B cell (primary cell): Measurements from ENCODE around the genes TMEM86A, ANO5, FANCF and GAS2.

- PRO-cap: no peak
- CAGE, long polyA plus RNA: no peak
These were observed 9.7 kb upstream of the SPTY2D1 start for GRCh38 chr11:18643755-18644245.

DNA sequence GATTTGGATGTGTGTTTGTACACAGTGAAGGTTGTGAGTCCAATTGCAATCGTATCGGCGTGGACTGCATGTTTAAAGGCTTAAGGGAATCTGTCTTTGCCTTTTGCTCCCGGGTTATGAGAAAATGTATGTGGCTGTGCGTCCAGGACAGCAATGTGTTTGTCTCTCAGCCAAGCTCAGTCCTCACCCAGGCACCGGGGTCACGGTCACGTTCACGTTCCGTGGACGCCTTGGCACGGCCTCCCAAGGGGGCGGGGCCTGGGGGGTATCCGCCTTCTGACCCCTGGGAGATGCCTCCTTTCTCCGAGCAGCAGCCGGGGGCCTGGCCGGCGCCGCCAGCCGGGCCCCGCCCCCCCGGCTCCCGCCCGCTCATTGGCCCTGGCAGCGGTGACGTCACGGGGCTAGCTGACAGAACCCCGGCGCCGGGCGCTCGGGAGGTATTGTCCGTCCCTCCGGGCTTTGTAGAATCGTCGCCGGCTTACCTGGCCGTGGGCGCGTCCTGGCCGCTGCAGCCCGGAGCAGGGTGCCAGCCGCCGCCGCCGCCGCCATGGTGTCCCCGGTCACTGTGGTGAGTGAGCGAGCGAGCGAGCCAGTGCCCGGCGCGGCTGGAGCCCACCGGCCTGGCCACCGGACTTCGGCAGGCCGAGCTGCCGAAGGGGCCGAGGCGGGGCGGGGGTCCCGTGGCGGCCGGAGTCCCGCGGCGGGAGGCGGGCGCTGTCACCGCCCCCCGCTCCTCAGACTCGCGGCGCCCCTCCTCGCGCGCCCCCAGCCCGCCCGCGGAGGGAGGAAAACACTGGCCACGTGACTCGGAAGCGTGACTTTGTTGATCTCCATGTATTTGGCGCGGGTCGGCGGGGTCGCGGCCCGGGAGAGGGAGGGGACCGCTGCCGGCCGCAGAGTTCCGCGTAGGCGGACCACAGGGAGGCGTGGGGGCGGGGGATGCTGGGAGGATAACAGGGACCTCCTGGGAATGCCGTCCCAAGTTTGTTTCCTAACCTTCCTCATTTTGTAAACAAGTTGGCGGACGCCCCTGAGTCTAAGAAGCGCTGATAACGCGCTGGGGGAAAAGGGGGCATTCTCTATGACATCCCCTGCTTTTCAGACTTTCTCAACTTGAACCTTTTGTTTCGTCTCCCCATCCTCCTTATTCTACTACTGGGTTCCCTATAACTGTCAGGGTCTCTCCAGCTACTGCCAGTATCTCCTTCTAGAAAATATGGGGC, at the start of gene TMEM86A:
Gene TMEM86A, plus strand, starts transcription at position 440 of the 1,223 bp plus-strand sequence.
- PRO-cap: bidirectional peak, plus-strand start at position 440 of the sequence, minus-strand start at position 157 of the sequence
- CAGE, long polyA plus RNA: no peak

- PRO-cap: no peak
- CAGE, long polyA plus RNA: no peak
These were observed 5.7 kb downstream of the IGSF22 start for GRCh38 chr11:18720261-18720783.

DNA sequence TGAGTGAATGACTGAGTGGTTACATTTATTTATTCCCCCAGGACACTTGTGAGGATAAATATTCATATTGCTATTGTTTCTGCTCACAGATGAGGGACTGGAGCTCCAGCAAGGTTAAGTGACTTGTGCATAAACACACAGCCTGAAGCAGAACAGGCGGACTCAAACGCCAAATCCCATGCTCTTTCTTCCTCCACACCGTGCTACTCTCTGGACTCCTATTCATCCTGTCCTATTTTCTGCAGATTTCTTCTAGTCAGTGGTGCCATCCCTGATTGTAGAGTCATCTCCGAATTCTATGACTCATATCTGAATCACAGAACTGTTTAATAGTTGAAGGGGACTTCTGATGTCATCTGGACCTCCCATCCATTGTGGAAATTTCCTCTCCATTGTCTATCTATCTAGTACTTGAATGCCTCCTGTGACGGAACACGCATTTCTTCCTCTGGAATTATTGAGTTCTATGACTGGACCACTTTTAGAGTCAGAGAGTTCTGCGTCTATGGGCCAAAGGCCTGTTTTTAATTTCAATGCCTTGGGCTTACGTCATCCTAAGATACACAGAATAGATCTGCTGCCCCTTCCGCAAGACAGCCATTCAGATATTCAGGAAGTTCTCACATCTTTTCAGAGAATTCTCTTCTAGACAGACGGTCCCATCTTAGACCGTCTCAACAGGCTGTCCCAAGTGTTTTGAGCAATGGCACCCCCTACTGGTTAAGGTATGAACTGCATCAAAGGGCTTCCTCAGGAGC, 27.7 kb downstream of the PTPN5 start:
- PRO-cap: no peak
- CAGE, long polyA plus RNA: no peak

DNA sequence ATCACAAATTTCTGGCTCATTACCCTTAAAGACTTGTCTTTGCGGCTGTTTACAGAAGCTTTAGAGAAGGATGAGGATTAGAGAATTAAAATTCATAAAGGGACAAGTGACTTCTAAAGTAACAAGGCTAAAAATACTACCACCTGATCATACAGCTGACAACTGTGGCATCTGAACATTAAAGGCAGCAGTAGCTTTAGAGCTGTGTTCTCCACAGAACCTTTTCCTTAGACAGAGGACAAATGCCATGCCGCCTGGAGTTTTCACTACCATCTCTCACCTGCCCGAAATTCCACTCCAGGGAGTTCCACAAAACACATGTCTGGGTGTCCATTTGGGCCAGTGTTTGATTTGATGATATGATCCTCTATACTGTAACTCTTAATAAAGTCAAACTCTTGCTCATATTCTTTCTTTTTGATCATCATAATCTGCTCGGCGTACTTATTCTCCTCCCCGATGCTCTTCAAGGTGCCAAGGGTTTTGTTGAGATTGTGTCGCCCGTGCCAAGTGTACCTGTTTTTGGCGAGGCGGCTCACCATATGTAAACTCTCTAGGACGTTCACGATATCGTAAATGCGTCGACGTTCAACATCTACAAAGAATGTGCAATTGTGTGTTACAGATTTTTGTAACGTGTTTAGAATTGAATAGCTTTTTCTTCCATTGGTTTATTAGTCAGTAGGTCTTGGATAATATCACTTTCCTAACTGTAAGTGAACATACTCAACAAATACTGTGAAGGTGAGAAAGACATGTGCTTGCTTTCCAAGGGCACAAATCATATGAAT, 6.1 kb downstream of the E2F8 start:
- PRO-cap: no peak
- CAGE, long polyA plus RNA: no peak

- PRO-cap: no peak
- CAGE, long polyA plus RNA: no peak
These were observed 104.2 kb upstream of the E2F8 start for GRCh38 chr11:19344781-19345498.

DNA sequence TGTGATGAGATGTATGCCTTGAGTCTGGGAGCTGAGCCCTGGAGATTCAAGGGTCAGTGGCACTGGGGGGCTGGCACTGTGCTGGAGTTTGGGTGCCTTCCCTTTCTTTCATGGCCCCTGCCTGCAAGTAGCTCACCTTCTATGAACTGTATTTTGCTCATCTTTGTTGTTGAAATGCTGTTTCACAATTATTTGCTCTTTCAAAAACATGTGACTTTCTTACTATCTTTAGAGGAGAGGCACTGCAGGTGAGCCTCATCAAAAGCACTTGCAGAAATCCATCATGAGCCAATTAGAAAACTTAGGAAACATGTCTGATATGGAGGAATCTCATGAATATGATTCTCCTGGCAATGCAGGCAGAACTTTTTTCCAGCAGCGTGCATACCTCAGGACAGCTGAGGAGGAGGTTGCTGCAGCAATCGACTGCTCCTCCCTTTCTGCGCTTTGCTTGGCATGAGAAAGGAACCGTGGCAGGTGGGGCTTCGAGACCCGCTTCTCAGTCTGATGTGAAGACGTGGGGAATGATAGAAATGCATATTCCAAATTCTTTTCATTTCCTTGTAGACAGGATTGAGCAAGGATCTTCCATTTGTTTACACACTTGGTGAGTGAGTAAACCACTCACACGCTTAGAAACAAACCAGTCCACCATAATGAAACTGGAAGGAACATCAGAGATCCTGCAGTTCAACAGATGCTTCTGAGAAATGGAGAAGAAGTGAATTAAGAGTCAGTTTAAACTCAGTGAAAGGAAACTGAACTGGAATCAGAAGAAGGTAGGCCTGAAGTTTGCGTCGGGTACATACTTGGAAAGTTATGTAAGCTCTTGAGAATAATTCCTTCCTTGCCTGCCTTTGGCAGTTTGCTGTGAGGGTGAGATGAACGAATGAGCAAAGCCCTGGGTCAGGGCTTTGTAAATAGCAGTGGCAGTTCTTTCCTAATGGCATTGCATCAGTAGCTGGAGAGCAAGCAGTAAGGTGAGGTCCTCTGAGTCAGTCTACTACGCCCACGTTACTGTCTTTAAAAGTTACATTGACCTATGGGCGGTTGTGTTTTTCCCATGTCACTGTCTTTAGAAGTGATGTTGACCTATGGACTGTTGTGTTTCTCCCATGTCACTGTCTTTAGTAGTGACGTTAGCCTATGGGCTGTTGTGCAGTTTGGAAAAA, 178.7 kb upstream of the E2F8 start:
- PRO-cap: no peak
- CAGE, long polyA plus RNA: no peak

DNA sequence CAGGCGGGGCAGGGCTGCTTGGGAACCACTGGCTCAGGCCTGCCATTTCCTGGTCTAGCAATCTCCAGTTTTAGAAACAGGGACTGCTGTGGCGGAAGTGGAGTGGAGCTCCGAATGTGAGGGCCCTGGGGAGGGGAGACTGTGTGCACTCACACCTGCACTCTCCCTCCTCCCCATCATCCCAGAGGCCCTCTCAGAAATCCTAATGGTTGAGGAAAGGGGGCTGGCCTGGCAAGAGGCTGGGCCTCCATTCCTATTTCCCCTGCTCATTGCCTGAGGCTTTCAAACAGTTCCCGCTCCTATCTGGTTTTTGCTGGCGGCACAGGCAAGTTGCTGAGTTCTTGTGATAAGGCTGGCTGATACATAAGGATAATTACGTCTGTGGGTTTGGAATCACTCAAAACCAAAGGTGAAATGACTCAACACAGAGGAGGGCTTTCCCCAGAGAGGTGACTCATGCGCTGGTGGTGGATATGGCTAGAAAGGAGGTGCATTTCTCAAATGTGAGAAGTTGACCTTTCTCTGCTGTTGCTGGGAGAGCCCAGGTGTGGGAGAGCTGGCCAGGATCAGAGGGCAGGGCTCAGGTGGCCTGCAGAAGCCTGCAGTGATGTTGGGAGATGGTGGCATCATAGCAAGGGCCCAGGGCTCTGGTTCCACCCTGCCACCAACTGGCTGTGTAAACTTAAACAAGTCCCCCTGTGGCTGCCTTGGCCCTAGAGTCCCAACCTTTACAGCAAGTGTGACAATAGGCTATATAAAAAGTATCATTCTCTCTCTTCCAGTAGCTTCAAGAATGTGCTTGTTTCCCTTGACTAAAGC, 201.5 kb upstream of the E2F8 start:
- PRO-cap: no peak
- CAGE, long polyA plus RNA: no peak

DNA sequence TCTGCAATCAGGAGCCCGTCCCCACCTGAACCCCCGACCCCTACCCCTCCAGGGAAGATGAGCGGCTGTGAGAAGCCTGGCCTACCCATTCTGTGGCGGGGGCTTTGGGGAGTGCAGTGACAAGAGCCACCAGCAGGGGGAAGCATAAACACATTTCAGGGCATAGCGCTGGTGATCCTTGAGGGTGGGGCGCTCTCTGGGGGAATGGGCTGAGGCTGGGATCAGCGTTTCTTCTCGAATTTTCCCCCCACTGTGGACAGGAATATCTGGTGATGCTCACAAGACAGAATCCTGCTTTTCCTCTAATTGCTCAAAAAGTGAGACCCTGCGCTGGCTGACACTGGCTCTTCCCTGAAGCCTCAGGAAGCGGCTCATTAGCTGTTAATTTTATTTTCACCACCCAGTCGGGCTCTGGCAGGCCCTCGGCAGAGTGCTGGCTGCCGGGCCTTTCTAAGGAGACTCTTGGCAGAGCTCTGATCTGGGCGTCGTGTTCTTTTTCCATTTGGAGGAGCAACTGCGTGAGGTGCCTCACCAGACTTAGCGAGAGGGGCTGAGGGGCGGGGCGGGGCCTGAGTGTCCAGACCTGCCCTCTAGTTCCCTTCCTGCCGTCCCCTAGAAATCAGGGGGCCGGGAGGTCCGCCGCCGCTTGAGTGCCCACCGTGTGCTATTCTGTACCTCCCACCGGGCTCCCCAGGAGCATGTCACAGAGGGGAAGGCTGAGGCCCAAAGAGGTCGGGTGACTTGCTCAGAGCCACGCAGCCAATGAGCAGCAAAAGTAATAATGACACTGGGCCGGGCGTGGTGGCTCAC, 148.4 kb upstream of the NAV2 start:
- PRO-cap: no peak
- CAGE, long polyA plus RNA: no peak

- PRO-cap: no peak
- CAGE, long polyA plus RNA: no peak
These were observed 20.6 kb downstream of the NAV2 start for GRCh38 chr11:19733200-19733682.

DNA sequence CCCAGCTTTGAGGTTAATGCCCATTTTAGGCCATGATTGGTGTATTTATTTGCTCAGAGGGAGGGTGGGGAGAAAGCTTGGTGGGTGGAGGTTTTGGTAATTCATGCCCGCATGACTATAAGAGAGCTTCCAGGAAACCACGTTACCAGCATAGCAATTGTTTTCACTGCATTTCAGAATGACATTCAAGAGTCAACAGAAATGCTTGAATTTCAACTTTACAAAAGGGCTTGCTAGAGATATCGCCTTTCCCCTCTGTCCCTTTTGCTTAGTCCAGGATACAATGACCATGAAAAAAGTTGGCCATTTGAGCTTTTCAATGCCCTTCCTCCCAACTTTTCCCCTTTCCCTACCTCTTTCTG, 41.2 kb downstream of the NAV2 start:
- PRO-cap: no peak
- CAGE, long polyA plus RNA: no peak

DNA sequence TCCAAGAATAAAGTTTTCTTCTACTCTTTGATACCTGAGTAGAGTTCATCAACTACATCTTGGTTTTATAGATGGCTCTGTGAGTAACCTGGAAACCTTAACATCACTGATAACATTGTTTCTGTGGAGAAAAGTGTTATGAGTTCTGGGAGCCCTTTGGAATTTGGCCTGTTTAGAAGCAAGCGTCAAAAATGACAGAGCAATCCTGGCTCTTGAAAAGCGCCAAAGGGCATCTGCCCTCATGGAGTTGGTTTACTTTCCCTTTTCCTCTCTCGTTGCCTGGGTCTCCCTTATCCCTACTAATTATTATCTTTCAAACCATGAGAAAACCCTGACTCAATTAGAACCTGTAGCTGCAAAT, 140.1 kb downstream of the DBX1 start:
- PRO-cap: no peak
- CAGE, long polyA plus RNA: no peak

GRCh38 chr11:22076219-22076920, 116.5 kb upstream of the ANO5 start:
- PRO-cap: no peak
- CAGE, long polyA plus RNA: no peak

- PRO-cap: no peak
- CAGE, long polyA plus RNA: no peak
These were observed at the start of gene ANO5 for GRCh38 chr11:22192763-22193524. ANO5 (plus strand) TSS chr11:22193085.

GRCh38 chr11:22491883-22492399, 133.7 kb downstream of the FANCF start:
- PRO-cap: no peak
- CAGE, long polyA plus RNA: no peak

GRCh38 chr11:22528421-22529319, 97.0 kb downstream of the FANCF start:
- PRO-cap: no peak
- CAGE, long polyA plus RNA: no peak

DNA sequence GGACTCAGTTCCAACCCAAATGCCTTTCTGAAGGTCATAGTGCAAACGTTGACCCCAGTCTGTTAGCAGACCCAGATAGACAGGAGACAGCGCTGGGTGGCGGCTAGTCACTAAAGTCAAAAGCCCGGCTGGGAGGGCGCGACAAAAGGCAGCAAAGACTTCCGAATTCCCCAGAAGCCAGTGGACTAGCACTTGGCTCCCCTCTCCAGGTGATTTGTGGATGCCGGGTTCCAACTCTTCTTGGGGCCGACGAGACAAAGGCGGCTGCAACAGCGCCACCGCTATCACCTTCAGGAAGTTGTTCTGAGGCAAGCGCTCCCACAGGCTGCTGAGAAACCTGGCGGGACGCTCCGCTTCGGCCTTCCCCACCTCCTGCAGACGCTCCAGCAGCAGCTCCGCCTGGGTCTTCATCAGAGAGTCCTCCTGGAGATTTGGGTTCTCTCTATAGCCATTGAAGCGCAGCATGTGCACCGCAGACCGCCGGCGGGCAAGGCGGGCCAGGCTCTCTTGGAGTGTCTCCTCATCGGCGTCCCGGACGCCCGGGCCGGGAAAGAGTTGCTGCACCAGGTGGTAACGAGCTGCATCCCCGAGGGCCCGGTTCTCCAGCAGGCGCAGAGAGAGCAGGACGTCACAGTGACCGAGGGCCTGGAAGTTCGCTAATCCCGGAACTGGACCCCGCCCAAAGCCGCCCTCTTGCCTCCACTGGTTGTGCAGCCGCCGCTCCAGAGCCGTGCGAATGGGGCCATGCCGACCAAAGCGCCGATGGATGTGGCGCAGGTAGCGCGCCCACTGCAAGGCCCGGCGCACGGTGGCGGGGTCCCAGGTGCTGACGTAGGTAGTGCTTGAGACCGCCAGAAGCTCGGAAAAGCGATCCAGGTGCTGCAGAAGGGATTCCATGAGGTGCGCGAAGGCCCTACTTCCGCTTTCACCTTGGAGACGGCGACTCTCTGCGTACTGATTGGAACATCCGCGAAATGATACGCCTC, at the start of gene FANCF:
Gene FANCF, minus strand, starts transcription at position 910 of the 986 bp plus-strand sequence.
- PRO-cap: bidirectional peak, plus-strand start at position 296 of the sequence, minus-strand start at position 242 of the sequence; bidirectional peak, plus-strand start at position 702 of the sequence, minus-strand start at position 632 of the sequence; bidirectional peak, plus-strand start outside the sequence, minus-strand start at position 912 of the sequence
- CAGE, long polyA plus RNA: no peak

- PRO-cap: no peak
- CAGE, long polyA plus RNA: no peak
These were observed at the start of gene GAS2 for GRCh38 chr11:22666423-22667498. GAS2 (plus strand) TSS chr11:22666611.

DNA sequence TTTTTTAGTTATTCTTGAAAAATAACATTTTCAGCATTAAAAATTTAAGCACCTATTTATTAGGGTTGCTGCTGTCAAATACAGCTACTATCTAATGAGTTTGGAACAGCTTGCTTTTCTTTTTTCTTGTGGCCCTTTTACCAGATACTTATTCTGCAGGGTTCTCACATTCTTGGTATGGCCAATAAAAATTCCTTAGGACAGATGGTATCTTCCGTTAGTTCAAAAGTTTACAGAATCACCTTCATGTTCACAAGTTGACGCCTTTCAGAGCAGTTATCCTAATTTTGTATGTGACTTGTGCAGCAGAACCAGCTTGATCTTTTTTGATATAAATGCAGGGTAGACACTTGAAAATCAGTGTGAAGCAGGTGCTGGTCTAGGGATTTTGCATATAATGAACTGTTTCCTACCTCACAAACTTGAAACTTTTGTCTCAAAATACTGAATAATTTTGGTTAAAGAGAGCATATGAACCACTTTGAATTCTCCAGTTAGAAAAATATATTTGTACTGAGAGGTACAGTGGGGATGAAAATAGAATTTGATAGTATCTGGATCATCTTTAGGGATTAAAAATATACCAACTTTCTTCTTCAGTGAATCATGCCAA, 13.7 kb downstream of the GAS2 start:
- PRO-cap: no peak
- CAGE, long polyA plus RNA: no peak

DNA sequence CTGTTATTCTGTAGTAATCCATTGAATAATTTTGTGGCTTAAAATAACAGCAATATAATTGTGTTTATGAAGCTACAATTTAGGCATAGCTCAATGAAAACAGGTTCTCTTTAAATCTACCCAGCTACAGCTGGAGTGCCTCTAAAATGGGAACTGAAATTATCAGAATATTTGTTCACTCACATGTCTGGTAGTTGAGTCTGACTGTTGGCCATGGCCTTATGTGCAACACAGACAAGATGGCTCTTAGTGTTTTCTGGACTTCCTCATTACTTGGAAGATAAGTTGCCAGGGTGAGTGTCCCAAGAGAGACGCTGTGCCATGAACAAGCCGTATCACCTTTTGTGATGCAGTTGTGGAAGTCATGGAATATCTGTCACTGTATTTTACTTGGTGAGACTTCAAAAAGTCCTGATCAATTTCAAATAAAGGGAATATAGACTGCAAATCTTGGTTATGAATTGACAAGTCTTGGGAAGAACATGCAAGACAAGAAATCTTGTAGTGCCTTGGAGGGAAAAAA, 244.3 kb upstream of the ANO3 start:
- PRO-cap: unidirectional peak, plus-strand start at position 197 of the sequence
- CAGE, long polyA plus RNA: no peak